ENCODE data around the genes OASL and CAMKK2.

GRCh38 chr12:120096308-120097391, 19.9 kb downstream of the RAB35 start:
- PRO-cap, result no peak

DNA sequence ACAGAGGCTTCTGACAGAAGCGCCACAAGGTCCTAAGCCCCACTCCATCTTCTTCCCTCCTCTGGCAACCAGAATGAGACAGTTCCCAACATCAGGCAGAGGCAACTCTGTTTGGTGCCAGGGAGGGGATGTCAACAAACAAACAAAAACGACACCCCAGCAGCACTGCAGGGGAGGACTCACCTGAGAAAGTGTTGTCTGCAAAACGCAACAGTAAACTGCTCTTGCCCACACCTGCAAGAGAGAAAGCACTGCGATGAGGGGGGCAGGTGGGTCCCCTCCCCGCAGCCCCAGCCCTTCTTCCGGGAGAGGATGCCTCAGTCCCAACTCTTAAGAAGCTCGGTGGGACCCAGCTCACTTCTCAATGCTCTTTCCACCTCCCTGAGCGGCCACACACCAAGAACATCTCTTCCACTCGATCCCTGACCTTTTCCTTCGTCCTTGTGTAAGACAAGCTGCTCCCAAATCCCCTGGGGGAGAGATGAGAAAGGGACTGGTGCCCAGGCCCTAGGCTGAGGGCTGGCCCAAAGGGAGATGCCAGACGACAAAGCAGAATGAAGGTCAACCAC, 8.2 kb downstream of the RAB35 start:
- PRO-cap, result no peak

DNA sequence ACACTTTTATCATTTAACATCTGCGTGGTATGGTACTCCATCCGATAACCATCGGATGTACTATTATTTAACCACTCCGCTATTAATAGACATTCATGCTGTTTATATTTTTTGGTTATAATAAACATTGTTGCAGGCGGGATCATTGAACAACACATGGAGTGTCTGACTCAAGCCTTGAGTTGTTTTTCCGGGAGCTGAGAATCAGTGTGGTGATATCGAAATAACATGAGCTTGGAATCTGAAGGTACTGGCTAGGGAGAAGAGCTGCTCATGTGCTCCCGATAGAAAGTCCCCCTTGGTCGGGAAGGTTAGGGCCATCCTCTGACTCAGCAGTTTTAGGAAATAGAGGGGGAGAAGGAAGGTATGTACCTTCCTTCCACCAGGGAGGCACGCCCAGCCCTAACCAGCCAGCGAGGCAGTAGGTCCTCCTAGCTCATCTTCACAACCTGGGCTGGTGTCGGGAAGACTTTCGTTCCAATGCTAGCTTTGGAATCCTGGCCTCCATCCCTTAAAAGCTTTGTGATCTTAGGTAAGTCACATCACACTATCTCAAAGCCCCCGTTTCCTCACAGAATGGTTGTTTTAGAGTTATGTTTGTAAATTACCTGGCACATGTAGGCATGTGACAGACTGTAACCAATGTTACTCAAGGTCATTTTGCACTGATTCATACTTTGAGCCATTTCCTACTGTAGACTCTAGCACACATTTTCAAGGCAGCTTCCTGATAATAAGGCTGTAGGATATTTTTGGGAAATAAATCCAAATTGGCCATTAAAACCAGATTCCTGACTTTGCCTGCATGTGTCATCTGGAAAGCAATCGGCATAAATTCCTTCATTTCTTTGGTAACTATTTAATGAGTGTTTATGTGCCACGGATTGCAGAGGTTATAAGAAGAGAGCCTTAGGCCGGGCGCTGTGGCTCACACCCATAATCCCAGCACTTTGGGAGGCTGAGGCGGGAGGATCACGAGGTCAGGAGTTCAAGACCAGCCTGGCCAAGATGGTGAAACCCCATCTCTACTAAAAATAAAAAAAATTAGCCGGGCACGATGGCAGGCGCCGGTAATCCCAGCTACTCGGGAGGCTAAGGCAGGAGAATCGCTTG, 2.0 kb upstream of the RAB35 start:
- PRO-cap, result no peak

- PRO-cap, result no peak
Measured at GRCh38 chr12:120144095-120144958, 27.8 kb upstream of the RAB35 start.

DNA sequence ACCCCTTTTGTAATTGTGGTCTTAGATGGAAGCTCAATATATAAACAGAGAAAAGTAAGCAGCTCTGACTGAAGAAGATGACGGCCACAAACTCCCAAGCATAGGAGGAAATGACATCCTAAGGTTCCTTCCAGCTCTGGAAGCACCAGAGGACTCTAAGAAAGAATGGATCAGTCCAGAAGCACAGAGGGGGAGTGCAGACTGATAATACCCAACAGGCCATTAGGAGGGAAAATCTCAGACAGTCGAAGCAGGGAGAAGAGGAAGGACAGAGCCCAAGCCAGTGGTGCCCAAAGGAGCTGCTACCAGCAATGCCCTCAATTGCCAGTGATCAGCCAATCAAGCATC, 16.4 kb downstream of the PXN start:
- PRO-cap, result no peak

GRCh38 chr12:120317106-120318103, 10.2 kb downstream of the PLA2G1B start:
- PRO-cap, result unidirectional peak, minus-strand start at chr12:120317557

GRCh38 chr12:120367901-120368595, 916 bp downstream of the MSI1 start:
- PRO-cap, result bidirectional peak, plus-strand start at chr12:120368541, minus-strand start at chr12:120368258

DNA sequence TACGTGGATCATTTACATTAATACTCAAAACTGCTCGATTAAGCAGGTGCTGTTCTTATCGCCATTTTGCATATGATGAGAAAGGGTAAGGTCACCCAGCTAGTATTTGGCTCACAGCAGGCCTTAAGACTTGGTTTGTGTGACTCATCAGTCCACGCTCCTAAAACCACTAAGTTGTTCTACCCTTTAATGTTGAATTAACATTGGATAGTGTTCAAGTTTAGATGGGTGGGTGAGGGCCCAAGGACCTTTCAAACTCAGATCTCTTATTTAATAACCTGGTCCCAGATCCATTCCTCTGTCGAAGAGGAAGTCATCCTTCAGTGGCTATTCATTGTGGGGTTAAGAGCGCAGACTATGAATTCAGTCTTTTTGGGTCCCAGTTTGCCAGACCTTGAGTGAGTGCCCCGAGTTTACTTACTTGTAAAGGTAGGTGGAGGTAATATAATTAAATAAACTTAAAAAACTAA, 1.0 kb downstream of the RNF10 start:
- PRO-cap, result no peak

DNA sequence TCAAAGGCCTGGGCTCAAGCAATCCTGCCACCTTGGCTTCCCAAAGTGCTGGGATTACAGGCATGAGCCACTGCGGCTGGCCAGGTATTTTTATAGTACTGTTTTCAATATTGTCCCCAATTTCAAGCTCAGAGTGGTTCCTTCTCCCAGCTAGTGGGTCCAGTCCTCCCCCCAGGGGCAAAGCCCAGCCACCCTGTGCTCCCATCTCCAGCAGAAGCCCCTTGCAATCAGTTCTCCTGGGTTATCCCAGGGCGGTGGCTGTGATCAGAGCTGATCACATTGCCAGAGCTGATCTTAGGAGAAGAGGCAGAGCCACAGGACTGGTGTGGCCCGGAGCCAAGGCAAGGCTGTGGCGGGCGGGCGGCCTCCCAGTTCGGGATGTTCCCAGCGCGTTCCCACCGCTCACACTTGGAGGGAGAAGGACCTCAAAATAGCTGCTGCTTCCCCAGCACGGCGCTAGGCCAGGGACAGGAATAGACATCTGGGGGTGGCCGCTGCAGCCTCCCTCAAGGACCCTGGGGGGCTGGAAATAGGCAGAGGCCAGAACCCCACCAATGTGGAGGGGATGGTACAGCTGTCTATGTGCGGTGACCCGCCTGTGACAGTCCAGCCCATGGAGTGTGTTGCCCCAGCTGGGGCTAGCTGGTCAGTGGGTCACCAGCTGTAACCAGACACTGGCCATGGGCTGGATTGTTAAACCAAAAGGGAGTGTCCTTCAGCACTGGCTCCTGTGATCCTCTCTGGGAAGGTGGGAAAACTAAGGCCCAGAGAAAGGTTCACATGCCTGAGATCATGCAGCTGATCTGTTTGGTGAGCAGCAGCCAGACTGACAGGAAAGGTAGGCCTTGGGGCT, 7.8 kb upstream of the POP5 start:
- PRO-cap, result no peak

GRCh38 chr12:120625854-120626159, 14.6 kb upstream of the CABP1 start:
- PRO-cap, result no peak

DNA sequence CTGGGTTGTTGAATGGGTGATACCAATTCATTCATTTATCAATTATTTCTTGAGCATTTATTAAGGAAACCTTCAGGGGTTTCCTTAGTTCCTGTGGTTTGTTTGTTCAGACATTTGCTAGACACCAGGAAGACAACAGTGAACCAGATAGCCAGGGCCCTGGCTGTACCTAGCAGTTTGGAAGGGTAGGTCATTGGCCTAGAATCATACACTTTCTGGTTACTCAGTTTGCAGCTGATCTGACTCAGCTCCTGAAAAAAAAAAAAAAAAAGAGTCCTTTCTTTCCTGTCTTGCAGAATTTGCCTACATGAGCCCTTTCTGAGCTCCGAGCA, 2.3 kb downstream of the CABP1 start:
- PRO-cap, result no peak

DNA sequence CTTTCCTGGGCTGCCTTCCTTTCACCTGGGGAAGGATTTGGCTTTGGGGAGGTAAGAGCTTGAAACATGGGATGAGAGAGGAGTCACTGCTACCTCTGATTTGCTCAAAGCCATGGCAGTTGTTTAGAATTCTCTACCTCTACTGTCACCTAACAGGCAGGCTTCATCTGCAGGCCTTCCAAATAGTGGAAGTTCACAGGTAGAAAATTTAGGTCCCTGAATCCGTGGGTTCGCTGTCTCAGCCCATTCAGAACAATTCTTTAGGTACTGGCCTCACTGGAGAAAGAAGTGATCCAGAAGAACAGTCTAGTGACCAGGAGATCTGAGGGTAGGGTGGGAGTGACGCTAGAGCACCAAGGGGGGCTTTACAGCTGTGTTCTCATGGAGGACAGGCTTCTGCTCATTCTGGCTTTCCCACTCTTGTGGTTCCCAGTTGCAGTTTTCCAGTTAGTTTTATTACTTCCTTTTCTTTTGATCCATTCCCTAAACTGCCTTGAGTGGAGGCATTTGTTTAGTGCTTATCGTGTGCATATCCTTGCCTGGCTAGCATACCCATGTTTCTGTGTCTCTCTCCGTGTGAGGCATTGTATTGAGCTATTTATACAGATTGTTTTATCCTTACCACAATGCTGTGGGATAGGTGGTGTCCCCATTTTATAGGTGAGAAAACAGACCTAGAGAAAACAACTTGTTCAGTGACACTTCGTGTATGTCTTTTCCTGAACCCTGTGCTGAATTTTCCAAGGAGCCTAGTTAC, 3.9 kb downstream of the MLEC start:
- PRO-cap, result no peak

- PRO-cap, result no peak
Measured at GRCh38 chr12:120766912-120767868, 41.6 kb downstream of the ACADS start.

DNA sequence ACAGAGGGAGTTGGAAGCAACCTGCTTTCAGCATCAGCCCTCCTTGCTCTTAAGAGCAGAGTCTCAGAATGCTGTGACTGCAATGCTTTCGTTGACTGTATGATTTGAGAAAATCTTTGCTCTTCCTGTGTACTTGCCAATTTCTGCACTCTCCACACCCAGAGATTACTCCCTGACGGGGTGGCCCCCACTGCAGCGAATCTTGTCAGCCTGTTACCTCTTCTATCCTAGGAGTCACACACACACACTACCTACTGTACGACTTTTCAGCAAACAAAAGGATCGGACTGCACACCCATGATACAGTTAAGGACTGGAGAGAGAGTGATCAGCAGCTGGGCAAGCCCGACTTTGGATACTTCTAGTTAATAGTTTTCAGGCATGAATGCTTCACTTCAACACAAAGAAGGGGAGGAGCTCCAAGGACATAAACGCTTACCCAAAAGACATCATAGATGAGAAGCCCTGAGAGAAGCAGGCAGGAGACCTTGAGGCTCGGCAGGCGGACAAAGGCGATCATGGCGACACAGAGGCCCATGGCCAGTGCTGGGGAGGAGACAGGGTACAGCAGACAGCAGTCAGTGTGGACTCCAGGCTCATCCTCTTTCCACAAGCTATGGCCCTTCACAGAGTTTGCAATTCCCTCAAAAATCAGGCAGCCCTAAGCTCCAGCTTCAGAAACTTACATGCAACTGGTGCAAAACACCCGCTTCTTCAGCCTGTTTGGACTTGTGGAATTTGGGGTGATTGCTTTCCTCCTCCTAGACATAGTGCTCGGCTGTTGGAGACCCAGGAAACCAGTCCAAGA, 43.1 kb downstream of the ACADS start:
- PRO-cap, result no peak

DNA sequence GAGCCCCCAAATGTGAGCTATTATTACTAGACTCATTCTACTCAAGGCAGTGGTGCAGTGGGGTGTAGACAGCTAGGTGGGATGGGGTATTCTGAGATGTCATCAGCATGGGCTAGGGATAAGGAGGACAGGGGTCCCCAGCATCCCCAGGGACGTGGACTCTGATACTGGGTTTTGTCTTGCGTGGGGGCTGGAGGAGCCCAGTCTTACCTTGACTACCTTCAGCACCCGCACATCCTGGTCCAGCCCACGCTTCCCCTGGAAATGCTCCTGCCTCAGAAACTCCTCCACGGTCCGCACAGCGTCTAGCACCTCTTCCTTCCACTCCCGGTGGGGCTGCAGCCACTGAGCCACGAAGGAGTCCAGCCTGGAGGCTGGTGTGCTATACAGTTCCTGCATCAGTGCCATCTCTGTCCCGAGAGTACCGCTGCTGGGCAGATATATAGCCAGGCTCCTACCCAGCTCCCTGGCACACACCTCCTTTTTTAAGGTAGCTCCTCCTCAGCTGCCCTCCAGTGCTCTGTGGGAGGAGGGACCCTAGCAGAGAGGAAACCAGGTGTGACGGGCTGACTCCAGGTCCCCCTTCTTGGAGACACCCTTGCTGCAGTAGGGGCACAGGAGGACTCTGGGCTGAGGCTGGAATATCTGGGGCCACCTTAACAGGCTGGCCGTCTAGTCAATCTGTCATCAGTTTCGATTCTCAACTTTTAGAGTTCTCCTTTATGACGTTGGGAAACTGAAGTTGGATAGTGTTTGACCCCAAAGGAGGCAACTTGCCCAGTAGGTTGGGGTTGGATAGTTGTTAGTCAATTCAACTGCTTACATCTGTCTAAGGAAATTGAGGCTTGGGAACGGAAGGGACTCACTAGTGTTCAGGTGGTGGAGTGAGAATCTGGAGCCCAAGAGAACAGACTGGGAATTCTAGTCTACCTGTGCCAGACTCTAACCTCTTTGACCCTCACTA, at the start of gene OASL:
Gene OASL, minus strand, starts transcription at position 683 of the 964 bp plus-strand sequence.
- PRO-cap, result no peak

DNA sequence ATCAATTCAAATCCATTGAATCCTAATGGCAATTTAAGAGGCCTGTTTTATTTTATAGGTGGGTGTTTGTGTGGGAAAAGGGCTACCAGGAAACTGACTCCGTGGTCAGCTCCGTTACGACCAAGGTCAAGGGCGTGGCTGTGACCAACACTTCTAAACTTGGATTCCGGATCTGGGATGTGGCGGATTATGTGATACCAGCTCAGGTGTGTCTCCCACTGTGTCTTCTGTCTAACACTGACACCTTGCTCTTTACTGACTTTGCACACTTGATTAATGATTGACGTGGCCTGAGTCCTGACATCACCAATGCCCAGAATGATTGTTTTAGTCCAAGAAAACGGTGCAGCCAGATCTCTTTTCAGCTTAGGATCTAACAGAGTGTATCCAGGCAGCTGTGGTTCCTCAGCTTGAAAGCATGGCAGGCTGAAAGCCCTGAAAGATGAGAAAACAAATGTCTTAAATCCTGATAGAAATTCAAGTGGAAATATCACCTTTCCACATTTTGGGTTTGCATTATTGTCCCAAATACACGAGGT, 7.2 kb downstream of the P2RX4 start:
- PRO-cap, result no peak

GRCh38 chr12:121230750-121231014, 20.8 kb downstream of the P2RX4 start:
- PRO-cap, result no peak

- PRO-cap, result bidirectional peak, plus-strand start at chr12:121296418, minus-strand start at chr12:121296244; bidirectional peak, plus-strand start at chr12:121296978, minus-strand start at chr12:121296671
Measured at GRCh38 chr12:121296117-121296789, at the start of gene CAMKK2. Gene CAMKK2 (minus strand): TSS chr12:121296709.

DNA sequence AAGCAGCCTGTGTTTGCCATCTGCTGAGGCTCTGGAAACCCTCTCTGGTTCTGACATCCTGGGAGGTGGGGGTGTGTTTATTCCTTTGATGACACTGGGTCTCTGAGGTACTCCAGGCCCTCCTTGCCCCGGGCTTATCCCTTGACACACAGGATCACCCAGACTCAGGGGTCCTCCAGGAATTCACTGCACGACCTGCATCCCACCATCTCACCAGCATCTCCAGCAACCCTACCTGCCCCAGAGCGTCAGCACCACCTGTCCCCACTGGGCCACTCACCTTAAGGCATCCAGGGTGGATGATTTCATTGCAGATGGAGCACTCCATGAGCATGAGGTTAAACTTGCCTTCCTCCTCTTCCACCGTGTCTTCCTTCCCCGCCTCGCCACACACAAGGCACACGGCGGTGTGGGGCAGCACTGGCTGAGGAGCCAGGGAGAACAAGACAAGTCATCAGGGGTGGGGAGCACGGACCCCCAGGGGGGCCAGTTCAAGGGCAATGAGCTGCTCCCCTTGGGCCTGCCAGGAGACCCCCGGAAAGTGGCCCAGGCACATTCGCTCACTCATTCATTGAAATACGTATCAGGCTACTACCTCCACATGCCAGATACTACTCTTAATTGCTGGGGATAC, 45.2 kb downstream of the RNF34 start:
- PRO-cap, result no peak

GRCh38 chr12:121532920-121533535, 47.8 kb downstream of the KDM2B start:
- PRO-cap, result no peak